Foreskin fibroblast (primary cell): ENCODE data around the genes NPM3, ARMH3 and NOLC1.

DNA sequence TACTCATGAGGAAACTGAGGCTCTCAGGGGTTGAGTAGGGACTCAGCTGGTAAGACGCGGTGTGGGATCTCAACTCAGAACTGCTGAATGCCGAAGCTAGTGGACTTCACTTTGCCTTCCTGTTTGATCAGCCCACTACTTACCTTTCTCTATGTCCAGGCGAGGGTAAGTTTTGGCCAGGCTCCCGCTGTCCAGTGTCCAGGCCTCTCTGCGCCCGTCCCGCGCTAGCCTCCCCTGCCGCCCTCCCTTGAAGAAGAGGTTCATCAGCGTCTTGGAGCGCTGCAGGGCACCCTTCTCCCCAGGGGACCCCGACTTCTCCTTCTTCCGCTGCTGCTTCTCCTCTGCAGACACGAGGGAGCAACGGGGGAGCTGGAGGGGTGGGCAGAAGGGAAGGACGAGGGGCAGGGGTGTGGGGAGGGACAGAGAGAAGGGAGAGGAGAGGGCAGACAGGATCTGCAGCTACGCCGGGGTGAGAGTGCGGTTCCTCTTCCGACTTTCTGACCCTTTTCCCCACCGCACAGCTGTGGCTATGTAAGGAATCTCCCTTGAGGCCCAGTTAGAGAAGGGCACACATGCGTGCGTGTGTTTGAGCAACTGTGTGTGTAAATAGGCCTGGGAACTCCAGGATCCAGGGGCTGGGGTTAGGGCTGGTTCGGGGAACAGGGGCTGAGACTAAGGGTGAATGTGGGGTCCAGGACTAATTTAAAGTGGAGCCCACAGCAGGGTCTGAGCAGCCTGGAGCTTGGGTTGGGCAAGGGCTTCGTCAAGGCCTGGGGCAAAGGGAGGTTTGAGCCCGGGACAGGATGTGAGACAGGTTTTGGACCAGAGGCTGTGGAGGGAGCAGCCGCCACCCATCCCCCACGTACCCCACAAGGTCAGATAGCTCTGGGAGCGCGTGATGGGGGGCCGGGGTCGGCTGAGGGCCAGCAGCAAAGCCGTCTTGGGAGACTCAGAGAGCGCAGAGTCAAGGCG, 12.7 kb downstream of the PDZD7 start:
- RRBS, result 46% methylated on average over 6 of the region's 36 CpGs

DNA sequence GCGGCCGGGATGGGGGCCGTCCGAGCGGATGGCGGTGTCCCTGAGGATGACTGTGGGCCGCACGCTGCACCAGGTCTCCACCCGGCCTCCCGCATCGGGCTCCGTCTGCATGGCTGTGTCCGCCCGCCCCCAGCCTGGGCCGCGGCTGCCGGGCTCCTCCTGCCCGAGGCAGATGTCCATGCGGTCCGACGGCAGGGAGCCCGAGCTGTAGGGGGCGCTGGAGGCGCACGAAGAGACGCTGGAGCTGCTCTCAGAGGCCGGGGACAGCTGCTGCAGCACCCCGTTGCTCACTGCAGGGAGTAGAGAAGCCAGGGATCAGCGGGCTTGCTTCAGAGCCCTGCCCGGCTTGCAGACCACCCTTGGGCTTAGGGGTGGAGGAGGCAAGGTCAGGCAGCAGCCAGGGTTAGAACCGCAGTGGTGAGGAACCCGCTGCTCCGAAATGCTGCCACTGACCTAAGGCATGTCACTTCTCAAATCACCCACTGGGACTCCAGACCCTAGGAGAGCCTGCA, 11.9 kb downstream of the PDZD7 start:
- RRBS, result 13% methylated on average over 26 of the region's 33 CpGs

DNA sequence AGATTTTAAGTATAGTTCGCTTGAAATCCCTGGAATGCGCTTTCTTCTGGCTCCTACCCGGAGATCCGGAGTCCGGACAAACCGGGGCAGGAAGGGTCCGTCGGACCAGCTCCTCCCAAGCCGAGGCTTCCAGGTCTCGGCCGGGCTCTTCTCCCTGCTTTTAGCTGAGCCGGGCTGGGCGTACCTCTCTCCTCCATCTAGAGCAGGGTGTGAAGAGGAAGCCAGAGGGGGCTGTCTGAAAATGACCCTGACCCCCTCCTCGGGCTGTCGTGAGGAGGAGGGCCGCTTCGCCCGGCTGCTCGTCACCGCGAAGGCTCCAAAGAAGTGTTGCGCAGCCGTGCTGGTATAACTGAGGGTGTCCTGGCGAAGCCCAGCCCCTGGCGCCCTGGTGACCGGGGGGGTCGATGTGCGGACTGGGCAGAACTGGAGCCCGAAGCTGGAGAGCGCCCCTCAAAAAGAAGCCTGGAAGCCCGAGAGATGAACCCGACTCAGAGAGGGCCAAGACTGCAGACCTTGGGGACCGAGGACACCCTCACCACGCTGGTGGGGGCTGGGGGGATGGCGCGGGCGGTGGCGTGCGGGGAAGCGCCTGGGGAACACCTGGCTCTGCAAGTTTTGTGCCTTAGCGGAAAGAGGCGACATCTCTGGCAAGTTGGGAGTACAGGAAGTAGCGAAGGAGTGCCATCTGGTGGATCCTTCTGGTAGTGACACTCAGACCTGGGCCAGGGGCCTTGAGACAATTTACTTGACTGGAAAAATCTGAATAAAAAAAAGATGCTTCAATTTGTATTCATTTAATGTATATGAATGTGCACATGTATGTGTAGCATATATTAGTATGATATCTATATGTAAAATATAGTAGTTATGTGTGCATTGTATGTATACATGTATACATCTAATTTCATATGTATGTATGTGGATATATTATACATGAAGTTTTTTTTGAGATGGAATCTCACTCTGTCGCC, 5.8 kb downstream of the KAZALD1 start:
- RRBS, result under 1% methylated on average over 13 of the region's 44 CpGs

- RRBS, result no CpG with 5 or more reads among the region's 8 CpGs
Observed at GRCh38 chr10:101093035-101093473, 31.3 kb downstream of the KAZALD1 start.

DNA sequence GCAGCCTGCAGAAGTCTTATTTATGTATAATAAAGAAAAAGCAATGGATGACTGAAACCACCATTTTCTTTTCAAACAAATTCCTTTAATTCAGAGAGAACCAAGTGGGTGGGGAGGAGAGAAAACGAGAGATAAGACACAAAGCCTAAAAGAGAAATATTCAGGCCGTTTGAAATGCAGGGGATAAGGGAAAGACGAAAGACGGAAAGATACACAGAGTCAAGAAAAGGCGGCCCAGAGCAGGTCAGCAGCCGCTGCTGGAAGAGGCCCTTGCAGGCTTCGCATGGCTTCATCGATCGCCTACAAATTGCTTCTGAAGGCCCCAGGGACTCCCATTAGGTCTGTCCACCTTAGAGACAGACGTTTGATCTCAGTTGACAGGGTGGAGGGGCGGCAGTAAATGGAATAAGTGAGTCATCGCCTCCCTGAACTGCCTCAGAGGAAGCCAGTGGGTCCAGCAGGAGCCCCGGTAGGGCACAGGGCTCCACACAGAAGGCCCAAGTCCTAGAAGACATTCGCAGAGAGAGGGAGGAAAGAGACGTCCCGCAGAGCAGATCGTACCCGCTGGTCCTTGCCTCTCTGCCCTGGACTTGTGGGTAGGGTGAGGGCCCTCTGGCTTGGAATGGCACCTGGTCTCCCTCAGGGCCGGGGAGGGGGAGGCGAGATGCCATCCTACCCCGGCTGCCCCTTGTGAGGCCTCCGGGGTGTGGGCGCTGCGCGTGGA, 4.8 kb downstream of the TLX1 start:
- RRBS, result no CpG with 5 or more reads among the region's 25 CpGs

GRCh38 chr10:101485644-101486624, 102.1 kb downstream of the POLL start:
- RRBS, result no CpG with 5 or more reads among the region's 24 CpGs

DNA sequence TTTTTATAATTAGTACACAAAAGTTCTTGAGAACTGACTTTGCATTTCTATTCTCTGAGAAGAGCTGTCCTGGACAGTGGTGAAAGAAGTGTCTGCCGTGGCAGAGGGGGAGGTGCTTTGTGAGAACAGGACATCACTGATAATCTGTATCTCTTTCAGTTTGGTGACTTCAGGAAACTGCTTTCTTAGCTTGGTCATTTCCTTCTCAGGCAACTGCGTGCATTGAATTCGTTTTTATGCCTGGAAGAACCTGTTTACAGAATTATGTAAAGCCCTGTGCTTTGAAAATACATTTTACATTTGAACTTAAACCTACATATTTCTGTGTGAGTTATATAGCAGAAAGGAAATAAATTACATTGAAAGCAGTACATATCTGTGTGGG, 52.0 kb downstream of the POLL start:
- RRBS, result no CpG with 5 or more reads among the region's 3 CpGs

GRCh38 chr10:101578750-101579105, 9.3 kb downstream of the POLL start:
- RRBS, result no CpG with 5 or more reads among the region's 4 CpGs

- RRBS, result no CpG with 5 or more reads among the region's 15 CpGs
Observed at GRCh38 chr10:101781918-101782677, 1.1 kb downstream of the NPM3 start.

DNA sequence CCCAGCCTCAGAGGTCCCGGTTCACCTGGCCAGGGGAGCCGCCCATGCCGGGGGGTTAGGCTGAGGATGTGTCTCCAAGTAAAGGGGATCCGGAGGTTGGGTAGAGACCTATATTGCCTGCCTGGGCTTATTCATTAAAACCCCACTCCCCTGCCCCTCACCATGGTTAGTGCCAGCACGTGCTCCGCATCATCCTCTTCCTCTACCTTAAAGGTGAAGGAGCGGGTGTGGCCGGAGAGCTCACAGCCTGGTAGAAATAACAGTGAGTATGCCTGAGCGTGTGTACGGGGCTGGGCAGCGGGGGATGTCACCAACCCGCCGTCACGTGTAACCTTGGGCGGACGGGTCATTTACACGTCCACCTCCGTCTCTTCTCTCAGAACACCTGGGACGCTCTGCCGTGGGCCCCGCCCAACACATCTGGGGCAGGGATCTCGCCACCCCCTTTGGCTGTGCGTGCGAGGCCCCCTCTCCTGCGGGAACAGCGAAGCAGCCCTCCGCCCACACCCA, 513 bp downstream of the NPM3 start:
- RRBS, result 9% methylated on average over 1 of the region's 27 CpGs

DNA sequence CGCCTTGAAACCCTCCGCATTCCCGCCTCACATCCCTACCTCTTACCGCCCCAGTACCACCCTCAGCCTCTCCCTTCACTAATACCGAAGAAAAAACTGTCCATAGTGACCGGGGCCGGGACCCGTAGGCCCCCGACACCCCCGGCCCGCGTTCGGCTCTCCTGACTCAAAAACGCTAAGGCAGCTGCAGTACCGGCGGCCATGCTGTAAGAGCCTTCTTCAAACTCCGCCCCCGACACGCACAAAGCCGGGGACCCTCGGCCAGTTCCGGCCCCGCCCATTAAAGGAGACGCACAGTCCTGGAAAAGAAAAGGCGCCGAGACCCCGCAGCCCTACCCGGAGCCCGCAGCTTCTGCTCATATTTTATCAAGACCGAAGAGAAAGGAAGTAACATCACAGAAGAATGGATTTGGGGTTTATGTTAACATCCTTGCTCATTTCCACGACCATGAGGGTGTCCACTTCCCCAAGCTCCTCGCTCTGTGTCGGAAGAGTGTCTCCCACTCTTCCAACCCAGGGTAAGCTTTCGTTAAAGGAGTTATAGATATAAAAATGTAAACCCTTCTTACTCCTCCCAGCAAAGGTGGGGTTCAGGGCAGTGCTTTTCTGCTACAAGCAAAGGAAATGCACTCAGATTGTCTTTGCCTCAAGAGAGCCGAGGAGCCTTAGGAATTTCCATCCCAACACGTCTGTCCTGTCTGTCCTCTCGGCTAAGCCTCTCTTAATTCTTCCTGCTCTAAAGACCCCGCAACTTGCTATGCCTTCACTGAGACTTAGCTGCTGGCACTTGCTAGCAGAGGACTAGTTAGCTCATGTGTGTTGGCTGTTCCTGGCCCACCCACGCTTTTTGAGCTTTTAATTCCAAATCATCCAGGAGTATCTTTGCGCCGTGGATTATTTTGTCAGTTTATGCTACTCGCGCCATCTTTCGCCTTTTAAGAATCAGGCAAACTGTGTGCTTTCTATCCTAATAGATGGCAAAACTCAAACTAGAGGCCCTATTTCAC, at the start of gene NPM3:
NPM3 (minus strand) TSS at position 259 of the 1,007 bp plus-strand sequence.
- RRBS, result 3% methylated on average over 18 of the region's 44 CpGs

GRCh38 chr10:101919517-101920245, 76.1 kb upstream of the KCNIP2 start:
- RRBS, result no CpG with 5 or more reads among the region's 6 CpGs

GRCh38 chr10:101967999-101968662, 87.8 kb downstream of the ARMH3 start:
- RRBS, result no CpG with 5 or more reads among the region's 3 CpGs

GRCh38 chr10:101968888-101969603, 86.9 kb downstream of the ARMH3 start:
- RRBS, result no CpG with 5 or more reads among the region's 3 CpGs

DNA sequence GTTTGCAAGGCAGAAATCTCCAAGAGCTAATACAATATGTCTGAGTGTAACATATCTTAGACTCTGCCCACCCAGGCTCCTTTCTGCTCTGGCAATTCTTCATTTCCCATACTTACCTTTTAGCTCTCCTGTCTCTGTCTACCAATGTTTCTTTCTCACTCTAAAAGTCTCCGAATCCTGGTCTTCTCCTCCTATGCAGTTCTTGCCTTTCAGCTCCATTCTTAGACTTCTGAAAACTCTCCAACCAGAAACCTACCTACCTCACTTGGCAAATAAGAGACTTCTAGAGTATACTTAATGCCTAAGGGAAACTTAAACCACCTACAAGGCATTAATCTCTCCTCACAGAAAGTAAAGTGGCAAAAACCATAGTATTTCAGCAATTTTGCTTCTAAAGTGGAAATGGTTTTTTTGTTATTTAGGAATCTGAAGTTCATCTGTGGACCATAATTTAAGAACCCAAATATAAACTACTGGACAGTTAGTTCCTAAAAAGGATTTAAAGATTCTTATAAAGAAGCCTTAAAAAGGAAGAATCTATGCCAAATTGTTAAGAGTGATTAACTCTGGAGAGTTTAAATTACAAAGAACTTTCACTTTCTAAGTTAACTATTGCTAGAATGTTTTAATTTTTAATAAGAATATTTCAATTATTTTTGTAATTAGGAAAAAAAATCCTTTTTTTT, 57.3 kb downstream of the ARMH3 start:
- RRBS, result no CpG with 5 or more reads among the region's 1 CpG

DNA sequence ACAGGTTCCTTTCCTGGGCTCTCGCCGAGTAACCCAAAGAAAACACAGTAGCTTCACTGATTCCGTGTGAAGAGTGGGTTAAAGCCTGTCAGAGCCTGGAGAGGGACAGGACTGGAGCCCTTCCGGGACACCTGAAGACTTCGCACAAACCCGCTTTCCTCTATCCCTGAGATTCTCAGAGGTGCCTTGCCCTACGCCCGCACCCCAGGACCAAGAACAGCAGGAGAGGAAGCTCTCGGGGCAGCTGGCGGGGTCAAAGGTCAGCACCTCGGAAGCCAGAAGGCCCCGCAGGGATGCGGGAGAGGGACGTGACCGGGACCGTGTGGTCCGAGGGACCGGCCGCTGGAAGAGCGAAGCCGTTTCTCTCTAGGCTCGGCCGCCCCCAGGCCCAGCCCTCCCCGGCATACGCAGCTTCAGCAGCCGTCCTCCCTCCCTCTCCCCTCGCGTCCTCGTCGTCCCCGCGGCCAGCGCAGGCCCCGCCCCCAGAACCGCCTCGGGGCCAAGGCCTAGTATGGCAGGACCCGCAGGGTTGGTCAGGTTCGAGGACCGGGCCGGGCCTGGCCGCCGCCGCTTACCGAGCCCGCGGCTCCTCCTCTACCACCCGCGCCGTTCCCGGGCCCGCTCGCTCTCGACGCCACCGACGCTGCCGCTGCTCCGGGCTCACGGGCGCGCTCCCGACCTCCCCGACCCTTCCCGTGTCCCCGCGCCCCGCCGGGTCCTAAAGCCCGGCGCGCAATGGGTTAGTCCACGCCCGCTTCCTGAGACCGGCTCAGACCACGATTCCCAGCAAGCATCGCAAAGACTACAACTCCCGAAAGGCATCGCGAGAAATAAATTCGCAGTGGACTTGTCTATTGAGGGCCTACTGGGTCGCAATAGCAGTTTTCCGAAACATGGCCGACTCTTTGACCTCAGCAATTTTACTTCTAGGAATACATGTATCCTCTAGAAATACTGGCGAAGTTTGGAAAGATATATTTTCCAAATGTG, at the start of gene ARMH3:
ARMH3 (minus strand) TSS at position 664 of the 990 bp plus-strand sequence.
- RRBS, result 2% methylated on average over 36 of the region's 84 CpGs

DNA sequence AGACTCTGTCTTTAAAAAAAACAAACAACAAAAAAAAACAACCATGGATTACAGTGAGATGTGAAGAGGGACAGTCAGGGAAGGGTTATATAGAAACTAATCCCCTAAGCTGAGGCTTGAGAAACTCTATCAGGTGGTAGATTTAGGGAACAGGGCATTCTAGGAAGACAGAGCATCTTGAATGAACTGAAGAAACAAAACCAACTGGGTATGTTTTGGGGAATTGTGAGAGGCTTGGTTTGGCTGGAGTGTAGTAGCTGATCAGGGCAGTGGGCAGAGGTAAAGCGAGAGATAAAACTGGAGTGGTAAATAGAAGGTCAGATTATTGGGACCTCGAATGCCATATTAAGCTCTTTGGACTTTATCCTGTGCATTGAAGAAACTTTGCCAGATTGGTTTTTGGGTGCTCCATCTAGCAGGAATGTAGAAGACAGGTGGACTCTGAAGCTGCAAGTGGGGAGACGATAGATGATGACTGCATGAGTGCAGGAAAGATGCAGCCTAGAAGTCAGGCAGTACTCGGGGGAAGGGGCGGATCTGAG, 6.3 kb upstream of the NOLC1 start:
- RRBS, result no CpG with 5 or more reads among the region's 5 CpGs

- RRBS, result 3% methylated on average over 8 of the region's 79 CpGs
Observed at GRCh38 chr10:102151833-102153103, at the start of gene NOLC1. Gene NOLC1 (plus strand): TSS chr10:102152389.

- RRBS, result no CpG with 5 or more reads among the region's 5 CpGs
Observed at GRCh38 chr10:102279646-102280294, 34.4 kb downstream of the GBF1 start.

GRCh38 chr10:102280469-102281301, 35.4 kb downstream of the GBF1 start:
- RRBS, result no CpG with 5 or more reads among the region's 6 CpGs